NT2/D1 (cell line): ENCODE measurements around the genes PLEKHG6 and LTBR.

- RRBS, 2 experiments = no CpG with 5 or more reads among the region's 6 CpGs
These were observed 5.2 kb downstream of the NTF3 start for GRCh38 chr12:5437067-5437596.

DNA sequence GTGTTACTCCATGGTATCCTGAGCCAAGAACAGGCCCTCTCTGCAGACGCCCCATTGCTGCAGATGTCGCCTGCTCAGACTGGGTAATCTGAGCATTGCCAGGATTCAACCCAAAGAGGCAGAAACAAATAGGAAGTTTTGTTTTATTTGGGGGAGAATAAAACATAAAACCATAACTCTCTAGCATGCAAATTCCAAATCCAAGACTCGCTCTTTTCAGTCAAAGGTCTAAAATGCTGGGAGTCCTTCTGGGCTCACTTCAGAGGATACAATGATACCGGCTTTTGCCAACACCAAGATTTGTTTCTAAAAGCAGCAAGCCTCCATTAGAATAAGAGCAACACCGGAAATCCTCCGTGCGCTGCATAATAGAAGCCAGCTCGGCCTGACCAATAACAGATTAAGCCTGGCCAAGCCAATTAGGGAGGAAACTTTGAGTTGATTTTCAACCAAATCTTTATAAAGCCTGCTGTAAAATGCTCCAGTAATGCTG lies 149.9 kb downstream of the NTF3 start:
- RRBS, 2 experiments = 84 to 93% methylated on average over 1 of the region's 8 CpGs

DNA sequence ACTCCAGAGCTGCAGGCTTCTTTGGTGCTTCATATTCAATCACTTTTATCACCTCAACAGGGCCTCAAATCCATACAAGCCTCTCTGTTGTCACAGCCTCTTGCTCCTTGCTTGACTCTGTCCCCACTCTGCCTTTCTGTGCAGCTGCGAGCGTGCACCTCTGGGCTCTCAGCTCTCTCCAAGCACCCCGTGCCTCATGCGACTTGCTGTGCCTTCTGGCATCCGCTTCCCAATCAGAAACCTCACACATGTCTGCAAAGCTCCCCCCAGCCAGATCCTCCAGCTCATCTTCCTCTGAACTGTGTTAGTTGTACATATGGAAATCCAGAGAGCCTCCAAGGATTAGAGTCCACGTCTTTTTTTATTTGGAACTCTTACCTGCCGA lies 70.6 kb downstream of the ANO2 start:
- RRBS, 2 experiments = no CpG with 5 or more reads among the region's 7 CpGs

- RRBS, 2 experiments = no CpG with 5 or more reads among the region's 1 CpG
These were observed 8.3 kb upstream of the ANO2 start for GRCh38 chr12:5953376-5953695.

- RRBS, 2 experiments = no CpG with 5 or more reads among the region's 10 CpGs
These were observed 26.5 kb upstream of the ANO2 start for GRCh38 chr12:5971483-5971940.

GRCh38 chr12:5976070-5976468 lies 31.0 kb upstream of the ANO2 start:
- RRBS, 2 experiments = no CpG with 5 or more reads among the region's 13 CpGs

DNA sequence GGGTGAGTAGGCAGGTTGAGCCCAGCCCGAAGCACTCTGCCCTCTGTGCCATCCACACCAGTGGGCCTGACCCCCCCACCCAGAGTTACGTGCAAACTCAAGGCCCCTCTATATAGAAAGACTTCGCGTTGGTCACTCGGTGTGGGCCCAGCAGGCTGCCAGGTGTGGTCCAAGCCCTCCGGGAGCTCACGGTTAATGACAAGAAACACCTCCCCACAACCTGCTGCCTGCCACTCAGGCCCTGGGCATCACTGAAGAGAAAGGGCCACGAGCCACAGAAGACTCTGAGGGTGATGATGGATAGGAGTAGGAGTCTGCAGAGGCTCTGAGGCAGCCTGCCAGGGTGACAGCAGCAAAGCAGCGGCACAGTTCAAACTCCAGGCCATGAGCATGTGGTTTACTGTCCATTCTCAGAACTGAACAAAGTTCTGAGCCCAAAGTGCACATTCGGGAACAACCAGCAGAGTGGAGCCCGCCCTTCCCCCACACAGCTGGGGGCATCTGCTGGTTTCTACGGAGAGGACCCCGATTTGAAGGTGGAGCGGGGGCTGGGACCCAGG lies 66.0 kb downstream of the VWF start:
- RRBS, 2 experiments = no CpG with 5 or more reads among the region's 14 CpGs

DNA sequence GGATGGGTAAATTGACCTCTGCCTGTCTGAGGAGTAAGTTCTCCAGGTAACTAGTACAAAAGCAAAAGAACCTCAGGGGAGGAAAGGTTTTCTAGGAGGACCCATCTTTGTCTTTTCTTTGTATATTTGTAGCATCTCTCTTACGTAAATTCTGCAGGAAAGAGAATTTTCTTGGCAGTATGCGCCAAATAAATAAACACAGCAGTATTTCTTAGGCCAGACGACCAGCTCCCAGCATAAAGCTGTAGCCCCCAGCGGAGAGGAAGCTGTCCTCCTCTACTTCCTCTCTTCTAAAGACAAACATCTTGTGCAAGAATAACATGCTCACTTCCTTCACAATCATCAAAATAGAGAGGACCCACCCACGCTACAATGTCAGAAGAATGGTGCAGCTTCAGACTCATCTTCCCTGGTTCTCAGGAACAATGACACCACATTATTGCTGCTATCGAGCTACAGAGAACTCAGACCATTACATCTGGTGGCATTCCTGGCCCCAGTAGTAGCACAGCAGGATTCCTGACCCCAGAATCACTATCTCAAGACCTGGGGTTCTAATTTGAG lies 16.5 kb upstream of the VWF start:
- RRBS, 2 experiments = no CpG with 5 or more reads among the region's 6 CpGs

DNA sequence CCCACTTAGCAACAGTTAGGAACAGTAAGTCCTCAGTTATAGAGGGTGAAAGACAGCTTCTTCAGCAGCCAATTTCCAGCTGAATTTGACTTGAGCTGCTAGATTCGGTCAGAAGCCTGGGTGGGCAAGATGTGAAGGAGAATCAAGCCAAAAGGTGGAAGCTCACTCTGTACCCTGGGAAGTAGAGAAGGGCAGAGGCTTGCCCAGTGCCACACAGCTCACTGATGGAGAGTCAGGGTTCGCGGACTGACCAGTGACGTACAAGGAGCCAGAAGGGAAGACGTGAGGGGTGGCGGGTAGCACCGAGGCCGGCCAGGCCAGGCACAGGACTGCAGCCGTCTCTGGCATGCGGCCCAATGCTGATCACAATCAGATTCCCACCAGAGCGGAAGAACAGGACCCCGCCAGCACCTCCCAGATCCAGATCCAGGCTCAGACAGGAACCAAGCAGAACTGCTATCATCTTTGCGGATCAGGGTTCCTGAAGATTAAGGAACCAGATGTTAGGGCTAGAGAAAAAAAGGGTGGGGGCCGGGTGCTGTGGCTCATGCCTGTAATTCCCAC lies 30.5 kb upstream of the VWF start:
- RRBS, 2 experiments = no CpG with 5 or more reads among the region's 14 CpGs

DNA sequence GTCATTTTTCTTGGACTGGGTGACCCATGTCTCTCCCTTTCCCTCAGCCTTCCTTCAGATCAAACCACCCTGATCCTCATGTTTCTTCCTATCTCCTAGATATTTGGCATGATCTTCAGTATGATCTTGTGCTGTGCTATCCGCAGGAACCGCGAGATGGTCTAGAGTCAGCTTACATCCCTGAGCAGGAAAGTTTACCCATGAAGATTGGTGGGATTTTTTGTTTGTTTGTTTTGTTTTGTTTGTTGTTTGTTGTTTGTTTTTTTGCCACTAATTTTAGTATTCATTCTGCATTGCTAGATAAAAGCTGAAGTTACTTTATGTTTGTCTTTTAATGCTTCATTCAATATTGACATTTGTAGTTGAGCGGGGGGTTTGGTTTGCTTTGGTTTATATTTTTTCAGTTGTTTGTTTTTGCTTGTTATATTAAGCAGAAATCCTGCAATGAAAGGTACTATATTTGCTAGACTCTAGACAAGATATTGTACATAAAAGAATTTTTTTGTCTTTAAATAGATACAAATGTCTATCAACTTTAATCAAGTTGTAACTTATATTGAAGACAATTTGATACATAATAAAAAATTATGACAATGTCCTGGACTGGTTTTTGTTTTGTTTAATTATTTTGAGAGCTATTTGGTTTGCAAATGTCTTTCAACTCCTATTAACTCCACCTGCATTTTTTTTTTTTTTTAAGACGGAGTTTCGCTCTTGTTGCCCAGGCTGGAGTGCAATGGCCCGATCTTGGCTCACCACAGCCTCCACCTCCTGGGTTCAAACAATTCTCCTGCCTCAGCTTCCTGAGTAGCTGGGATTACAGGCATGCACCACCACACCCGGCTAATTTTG lies 37.7 kb downstream of the CD9 start:
- RRBS, 2 experiments = no CpG with 5 or more reads among the region's 8 CpGs

DNA sequence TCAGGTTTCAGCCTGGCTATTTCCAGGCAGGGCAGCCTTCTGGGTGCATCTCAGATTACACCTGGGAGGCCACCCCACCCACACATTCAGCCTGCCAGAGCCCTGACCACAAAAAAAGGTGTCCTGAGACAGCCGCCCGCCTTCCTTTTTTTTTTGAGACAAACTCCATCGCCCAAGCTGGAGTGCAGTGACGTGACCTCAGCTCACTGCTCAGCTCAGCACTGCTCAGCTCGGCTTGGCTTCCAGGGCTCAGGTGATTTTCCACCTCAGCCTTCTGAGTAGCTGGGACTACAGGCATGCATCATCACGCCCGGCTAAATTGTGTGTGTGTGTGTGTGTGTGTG lies 37.6 kb upstream of the PLEKHG6 start:
- RRBS, 2 experiments = no CpG with 5 or more reads among the region's 7 CpGs

- RRBS, 2 experiments = no CpG with 5 or more reads among the region's 9 CpGs
These were observed 37.1 kb upstream of the PLEKHG6 start for GRCh38 chr12:6273264-6273942.

- RRBS, 2 experiments = no CpG with 5 or more reads among the region's 4 CpGs
These were observed 7.5 kb upstream of the PLEKHG6 start for GRCh38 chr12:6303036-6303366.

- RRBS, 2 experiments = 1 to 2% methylated on average over 45 to 49 of the region's 82 CpGs
These were observed at the start of gene PLEKHG6 for GRCh38 chr12:6310419-6311546. PLEKHG6 (plus strand) TSS chr12:6310682.

GRCh38 chr12:6327246-6328532 lies 14.2 kb downstream of the TNFRSF1A start:
- RRBS, 2 experiments = 93 to 96% methylated on average over 15 of the region's 37 CpGs

GRCh38 chr12:6330983-6331351 lies 10.9 kb downstream of the TNFRSF1A start:
- RRBS, 2 experiments = no CpG with 5 or more reads among the region's 2 CpGs

- RRBS, 2 experiments = no CpG with 5 or more reads among the region's 23 CpGs
These were observed 1.0 kb downstream of the SCNN1A start for GRCh38 chr12:6374285-6374819.

DNA sequence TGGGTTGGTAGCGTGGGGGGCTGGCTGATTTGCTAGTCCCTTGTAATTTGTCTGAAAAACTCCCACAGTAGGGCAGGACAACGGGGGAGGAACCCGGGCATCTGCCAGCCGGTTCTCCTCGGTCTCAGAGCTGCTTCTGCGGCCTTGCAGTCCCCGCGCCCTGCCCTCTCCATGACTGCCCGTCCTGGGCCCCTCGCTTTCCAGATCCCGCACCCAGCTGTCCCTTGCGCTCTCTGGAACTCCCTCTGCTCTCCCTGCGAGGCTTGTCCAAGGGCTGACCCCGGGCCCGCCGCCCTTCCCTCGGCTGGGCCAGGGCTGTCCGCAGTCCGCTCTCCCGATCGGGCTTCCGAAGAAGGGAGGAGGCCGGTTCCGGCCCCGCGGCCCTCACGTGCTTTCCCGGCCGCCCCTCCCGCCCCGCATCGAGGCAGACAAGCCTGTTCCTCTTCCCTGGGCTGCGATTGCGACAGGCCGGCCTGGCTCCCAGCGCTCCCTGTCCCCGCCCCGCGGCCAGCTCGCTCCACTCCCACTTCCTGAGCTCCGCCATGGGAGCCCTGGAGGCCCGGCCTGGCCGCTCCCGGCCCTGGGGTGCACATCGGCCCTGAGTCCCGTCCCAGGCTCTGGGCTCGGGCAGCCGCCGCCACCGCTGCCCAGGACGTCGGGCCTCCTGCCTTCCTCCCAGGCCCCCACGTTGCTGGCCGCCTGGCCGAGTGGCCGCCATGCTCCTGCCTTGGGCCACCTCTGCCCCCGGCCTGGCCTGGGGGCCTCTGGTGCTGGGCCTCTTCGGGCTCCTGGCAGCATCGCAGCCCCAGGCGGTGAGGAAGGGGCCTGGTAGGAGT lies at the start of gene LTBR:
TSS of gene LTBR (plus strand) at position 520 of the 836 bp plus-strand sequence.
- RRBS, 2 experiments = 21 to 69% methylated on average over 14 to 17 of the region's 60 CpGs

GRCh38 chr12:6384479-6385493 lies 824 bp downstream of the LTBR start:
- RRBS, 2 experiments = no CpG with 5 or more reads among the region's 39 CpGs

DNA sequence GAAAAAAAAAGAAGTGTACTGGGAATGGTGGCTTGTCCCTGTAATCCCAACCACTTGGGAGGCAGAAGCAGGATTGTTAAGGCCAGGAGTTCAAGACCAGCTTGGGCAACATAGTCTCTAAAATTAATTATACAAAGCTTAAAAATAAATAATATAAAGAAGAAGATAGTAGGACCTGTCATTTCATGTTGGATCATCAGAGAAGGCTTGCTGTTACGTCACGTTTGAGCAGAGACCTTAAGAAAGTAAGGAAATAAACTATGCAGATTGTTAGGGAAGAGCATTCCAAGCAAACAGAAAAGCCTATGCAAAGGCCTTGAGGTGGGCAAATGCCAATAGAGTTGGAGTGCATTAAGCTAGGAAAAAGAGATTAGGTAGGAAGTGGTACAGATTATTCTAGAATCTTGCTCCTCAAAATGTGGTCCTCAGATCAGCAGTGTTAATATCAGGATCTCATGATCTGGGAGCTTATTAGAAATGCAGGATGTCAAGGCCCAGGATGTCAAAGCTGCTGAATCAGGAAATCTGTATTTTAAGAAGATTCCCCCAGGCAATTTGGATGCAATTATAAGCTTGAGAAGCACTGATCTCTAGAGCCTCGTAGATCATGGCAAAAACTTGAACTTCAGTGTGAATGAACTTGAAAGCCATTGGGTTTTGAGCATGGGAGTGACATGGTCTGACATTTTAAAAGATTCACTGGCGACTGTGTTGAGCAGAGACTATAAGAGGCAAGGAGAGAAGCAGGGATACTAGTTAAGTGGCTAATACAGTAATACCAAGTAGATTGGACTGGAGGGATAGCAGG lies 6.4 kb downstream of the NCAPD2 start:
- RRBS, 2 experiments = no CpG with 5 or more reads among the region's 4 CpGs